SUDHL5 (cell line): ENCODE data around the gene ATXN1L.

- PRO-cap = no peak
Observed at GRCh38 chr16:71568642-71569025, 8.3 kb downstream of the TAT start.

DNA sequence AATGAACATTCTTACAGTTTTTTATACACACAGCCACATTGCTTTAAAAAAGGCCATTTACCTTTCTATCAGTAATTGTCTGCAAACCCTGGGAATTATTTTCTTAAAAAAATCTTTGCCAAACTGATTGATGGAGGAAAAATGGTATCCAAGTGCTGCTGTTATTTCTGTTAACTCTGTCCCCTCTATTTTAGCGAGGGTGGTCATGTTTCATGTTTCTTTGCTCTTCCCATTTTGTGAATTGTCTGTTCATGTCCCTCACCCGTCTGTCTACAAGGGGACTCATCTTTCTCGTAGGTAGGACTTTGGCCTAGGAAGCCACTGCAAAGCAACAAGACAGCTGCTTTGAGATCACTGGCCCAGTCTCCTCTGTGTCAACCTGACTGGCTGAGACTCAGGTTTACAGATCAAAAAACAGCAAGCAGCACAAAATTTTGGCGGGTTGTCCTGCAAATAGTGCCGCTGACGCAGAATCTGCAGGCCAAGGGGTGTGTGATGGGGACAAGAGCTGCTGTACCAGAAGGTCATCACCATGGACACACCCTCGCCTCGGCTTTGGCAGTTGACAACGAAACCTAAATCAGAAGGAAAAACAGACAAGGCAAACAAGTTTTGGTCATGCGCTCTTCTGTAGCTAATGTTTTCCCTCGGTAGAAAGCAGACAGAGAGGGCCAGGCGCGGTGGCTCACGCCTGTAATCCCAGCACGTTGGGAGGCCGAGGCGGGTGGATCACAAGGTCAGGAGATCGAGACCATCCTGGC, 4.7 kb upstream of the TAT start:
- PRO-cap = no peak

- PRO-cap = no peak
Observed at GRCh38 chr16:71758278-71758730, 33.8 kb upstream of the PHLPP2 start.

DNA sequence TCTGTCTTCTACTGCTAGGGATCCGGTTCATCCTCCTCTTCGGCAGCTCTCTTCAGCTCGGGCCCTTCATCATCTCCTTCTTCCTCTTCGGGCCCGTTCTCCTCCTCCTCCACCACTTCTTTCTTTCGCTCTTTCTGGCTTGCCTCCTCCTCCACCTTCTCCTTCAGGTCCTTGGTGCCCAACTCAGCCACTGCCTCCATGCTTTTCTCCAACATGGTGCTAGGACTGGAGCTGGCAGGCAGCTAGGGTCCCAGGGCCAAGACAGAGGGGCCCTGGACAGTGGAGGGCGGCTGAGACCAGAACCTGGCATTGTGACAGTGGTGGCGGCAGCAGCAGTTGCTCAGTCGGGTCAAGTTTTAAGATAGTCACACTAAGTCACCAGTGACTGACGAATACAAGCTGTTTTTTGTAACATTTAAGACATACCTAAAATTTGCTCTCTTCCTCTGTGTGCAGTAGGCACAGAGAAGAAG, 31.0 kb downstream of the AP1G1 start:
- PRO-cap = no peak

DNA sequence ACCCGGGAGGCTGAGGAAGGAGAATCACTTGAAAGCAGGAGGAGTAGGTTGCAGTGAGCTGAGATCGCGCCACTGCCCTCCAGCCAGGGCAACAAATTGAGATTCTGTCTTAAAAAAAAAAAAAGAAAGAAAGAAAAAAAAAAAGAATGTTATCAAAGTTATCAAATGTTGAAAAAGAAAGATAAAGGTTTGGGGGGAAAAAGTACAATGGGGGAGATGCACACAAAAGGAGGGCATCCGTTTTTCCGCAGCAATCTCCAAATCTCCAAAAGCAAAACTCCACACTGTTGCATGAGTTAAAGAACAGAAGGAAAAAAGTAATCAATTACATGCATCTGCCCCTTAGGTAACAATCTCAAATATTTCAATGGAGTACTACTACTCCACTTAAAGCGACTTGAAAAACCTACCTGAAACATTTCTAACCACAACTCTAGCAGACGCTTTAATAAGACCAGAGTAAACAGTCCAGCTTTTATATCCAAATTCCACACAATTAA, 30.0 kb downstream of the AP1G1 start:
- PRO-cap = no peak

DNA sequence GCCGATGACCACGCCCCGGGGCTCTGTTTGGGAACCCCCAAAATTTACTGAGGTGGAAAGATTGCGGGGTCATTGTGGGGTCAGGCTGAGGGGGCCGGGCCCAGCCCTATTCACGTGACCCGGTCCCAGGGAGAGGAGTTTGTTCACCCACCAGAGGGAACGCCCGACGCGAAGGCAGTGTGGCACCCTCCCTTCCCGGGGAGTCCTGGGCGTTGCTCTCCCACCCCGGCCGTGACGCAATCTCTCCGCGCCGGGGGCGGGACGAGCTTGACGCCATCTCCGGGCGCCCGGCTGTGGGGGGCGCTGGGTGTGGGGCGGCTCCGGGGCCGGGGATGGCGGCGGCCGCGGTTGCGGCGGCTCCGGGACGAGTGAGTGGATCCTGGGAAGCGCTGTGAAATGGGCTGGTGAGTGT, at the start of gene ATXN1L:
Gene ATXN1L (plus strand): TSS at position 276 of the 412 bp plus-strand sequence.
- PRO-cap = bidirectional peak, plus-strand start at position 303 of the sequence, minus-strand start at position 181 of the sequence

DNA sequence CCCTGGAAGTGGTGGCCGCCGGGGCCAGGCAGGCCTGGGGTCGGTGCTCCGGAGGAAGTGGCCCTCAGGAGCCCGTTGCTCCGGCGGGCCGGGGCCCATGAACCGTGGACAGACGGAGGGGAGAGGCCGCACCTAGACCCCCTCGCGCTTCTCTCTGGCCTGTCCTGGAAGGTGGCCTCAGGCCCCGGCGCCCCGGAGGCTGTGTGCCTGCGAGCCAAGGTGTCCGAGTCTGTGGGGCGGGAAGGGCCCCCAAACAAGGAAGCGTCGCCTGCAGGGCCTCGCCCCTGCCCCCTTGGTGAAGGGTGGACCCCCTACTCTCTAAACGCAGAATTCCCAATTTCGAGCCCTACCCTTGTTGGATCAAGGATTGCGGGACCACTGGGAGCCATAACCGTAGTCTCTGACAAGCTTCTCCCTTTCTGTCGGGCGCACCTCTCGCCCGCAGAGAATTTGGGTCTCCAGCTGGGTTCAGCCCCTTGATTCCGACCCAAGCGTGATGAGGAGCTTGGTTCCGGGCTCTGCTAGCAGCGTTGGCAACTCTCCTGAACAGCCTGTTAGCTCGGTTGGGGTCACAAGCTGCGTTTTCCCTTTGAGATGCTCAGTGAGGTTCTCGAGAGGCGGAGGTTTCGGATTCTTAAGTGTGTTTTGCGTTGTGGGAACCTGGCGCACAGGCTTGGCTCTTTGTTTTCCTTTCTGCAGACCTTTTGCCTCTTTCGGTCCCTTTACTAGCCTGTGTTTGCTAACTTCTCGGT, 513 bp downstream of the ATXN1L start:
- PRO-cap = no peak

- PRO-cap = no peak
Observed at GRCh38 chr16:71926847-71927314, 31.6 kb downstream of the IST1 start.

- PRO-cap = no peak
Observed at GRCh38 chr16:71929062-71929909, 34.0 kb downstream of the IST1 start.

- PRO-cap = no peak
Observed at GRCh38 chr16:72051879-72052190, 2.5 kb upstream of the HP start.

- PRO-cap = no peak
Observed at GRCh38 chr16:72084654-72085596, 8.5 kb downstream of the TXNL4B start.

- PRO-cap = no peak
Observed at GRCh38 chr16:72100213-72100699, 6.6 kb downstream of the DHX38 start.

GRCh38 chr16:72126465-72126700, 32.7 kb downstream of the DHX38 start:
- PRO-cap = no peak

GRCh38 chr16:72203318-72204099, 31.6 kb upstream of the PMFBP1 start:
- PRO-cap = no peak

DNA sequence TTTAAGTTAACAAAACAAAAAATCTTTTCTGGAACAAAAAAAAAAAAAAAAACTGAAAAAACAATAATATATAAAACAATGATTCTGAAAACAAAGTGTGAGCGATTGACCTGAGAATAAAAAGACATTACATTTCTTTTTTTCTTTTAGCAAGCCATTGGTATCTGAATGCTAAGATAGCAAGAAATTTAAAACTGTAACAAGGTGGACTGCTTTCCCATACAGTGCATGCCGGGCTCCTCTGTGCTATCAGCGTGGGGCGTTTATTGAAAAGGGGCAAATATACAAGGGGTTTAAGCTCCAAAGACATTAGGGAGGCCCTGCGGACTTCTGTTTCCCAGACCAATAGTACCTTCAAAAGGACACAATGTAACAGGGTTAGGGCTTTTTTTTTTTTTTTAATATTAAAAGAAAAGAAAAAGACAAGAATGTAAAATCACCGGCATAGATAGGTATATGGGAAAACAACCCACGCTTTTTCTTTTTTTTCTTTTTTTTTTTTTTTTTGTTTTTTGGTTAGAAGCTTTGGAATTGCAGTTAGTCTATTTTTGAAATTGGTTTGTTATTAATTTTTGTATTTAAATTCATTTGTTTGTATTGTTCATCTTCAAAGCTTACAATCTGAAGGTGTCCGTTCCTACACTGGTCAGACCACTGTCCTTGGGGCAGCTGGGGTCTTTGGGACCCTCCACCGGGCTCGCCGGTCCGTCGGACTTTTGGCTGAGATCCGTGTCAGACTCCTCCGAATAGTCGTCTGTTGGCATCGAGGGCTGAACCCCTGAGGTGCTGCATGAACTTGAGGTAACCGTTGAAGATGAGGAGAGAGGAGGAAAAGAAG, 261.2 kb downstream of the ZFHX3 start:
- PRO-cap = no peak

DNA sequence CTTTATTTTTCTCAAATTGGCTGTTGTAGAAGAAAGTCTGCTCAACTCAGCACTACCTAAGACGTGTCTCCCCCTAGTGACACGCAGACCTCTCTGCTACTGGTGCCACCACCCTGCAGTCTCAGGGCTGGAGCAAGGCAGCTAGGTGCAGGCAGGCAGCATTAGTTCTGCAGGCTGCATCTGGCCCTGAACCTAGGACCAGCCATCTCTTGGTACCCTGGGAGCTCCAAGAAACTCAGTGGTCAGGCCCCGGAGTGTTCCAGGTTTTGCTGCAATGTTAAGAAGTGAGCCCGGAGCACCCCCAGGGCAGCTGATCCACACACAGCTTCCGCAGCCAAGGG, 200.7 kb downstream of the ZFHX3 start:
- PRO-cap = no peak

DNA sequence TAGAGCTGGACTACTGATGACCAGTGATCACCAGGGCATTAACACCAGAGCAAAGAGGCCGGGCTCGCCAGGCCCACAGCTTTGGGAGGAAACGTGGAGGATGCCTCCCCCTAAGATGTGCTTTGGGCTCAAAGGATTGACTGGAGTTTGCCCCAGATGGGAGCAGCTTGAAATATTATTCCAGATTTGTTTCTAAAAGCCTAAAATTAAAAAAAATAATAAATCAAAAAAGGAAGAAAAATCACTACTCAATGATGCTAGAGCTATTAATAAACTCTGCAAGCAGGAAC, 197.4 kb downstream of the ZFHX3 start:
- PRO-cap = no peak

DNA sequence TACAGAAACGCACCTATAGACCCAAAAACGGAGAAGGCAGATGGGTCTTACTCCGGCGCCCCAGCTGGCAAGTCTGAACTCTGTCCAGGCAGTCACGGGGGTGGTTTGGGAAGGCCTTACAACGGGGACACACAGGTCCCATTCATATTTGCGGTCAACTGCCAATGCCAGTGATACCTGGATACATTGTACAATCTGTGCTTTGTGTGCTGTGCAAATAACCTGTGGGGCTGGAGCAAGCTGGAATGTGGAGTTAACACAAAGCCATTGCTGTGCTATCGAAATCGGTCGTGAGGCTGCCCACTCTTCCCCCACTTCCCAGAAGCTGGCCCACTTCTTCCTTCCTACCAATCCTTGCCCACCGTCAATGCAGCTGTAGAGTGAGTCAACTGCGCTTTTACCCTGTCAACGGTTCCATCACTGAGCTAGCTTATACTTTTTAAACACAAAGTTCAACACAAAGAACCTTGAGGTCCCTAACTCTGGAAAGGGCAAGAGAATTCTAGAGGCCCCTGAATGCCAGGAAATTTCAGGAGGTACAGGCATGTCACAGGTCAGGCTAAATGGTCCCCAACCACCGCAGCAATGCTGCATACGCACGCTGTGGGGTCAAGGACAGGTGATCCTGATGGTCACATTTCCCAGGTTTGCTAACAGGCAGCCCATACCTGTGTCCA, 122.9 kb downstream of the ZFHX3 start:
- PRO-cap = no peak

DNA sequence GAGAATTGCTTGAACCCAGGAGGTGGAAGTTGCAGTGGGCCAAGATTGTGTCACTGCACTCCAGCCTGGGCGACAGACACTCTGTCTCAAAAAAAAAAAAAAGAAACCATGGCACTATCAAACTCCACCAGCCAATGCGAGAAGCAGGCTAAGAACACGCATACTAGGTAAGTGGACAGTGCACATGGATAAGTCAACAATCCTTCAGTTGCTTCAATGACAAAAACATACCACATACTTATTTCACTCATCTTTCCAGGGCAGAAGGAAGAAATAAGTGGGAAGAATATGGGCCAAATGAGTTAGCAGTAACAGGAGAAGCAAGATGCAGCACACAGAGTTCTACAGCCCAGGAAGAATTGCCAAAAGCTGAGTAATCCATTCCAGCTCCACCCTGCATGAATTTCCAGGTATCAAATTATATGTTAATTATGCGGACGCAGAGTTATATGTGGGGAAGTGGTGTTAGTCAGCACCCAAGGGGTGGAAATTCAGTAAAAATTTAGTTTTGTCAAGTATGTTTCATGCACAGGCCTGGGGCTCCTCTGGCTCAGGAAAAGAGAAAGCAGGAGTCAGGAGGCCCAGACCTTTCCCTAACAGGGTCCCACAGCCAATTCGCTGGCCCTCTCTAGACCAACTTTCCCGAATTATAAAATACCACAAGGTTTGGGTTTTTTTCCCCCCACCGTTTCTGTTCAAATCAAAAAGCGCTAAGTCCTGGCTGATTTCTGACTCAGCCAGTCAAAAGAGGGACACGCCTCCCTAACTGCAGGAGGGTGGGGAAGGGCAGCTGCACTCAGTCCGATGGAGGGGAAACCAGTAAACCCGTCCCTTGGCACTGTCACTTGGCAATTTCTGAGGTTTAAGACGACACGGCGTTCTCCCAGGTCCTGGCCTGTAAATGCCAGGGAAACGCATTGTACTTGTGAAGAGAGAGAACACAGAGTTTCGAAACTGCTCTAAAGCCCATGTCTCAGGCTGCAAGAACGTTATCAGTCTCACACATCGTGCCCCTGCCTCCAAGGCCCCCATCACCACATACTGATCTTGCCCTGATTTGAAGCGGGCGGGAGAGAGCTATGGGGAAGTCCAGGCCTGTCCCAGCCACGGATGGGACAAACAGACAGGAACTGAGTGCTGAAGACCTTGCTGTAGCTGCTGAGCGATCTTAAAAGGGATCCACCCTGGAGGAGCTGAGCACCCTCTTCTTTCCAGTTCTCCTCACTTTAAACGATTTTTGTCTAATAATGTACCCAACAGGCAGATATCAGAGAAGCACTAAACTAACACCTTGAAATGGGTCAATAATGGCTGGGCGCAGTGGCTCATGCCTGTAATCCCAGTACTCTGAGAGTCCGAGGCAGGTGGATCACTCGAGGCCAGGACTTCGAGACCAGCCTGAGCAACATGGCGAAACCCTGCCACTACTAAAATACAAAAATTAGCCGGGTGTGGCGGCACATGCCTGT, 58.0 kb downstream of the ZFHX3 start:
- PRO-cap = no peak

- PRO-cap = no peak
Observed at GRCh38 chr16:73016222-73017139, 31.4 kb downstream of the ZFHX3 start.